Measurements from ENCODE around the gene DNAH7.

DNA sequence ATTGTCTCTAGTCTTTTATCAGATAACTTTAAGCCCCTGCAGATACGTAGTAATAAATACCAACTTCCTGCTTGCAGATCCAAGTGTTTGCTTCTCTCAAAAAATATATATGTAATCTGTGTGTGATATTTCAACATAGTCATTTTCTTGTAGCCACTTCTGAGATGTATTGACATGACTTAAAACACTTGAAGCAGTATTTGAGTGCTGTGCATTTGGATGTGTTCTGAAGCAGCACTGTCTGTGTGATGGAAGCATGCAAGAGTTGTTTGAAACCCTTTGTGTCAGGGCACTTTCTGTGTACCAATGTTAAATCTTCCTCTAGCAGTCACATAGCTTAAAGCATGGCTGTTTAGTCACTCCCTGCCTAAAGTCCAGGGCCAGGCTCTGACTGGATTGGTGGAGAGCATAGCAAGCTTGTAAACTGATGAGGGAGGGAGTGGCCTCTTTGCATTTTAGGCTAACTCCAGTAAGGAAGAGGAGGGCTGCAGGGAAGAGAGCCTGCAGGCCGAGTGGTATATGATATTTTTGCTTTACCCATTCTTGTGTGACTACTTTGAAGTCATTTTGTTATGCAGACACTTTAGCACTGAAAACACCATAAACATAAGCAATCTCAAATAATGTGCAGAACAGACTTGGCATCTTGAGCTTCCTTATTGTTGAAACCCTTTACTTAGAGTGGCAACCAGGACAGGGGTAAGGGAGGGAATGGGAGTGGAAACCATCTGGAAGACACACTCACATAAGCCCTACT is 73.5 kb downstream of the MYO1B start:
- PRO-cap, 2 experiments: no peak in any of the 2 experiments

DNA sequence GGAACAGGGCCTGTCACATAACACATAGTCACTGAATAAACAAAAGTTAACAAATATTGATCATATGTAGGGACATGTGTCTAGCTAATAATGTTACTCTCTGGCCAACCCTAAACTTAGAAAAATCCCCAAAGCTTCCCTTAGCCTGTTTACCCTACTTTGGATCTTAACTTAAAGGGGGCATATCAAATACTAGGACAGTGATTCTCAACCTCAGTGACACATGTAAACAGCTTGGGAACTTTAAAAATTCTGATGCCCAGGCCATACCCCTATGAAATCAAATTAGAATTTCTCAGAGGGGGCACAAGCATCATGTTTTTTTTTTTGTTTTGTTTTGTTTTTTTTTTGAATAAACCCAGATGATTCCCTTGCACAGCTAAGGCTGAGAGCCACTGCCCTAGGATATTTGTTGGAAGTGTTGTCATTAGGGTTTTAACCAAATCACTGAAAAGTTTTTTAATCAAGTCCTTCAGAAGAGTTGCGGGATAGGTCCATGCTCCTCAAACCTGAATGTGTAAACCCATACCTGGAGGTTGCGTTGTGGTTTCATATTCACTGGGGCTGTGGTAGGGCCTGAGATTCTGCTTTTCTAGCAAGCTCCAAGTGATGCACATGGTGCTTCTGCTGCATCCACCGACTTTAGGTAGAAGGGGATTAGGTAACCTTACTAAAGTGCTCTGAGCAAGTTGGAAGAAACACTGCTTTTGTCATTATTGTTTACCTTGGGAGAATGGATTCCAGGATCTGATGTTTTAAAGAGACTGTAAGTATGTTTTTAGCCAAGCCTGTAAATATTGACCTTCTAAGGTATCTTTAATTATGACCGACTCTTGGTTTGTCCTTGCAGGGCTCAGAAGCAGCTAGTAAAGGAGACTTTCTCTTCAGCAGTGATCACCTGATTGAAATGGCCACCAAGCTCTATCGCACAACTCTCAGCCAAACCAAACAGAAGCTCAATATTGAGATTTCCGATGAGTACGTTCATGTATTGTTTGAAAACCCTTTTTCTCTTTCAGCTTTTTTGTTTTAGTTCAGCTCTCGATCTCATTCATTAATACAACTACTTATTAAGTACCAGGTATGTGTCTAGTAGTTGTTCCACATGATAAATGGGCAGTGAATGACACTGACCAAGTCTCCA is 170.4 kb downstream of the MYO1B start:
- PRO-cap, 2 experiments: no peak in any of the 2 experiments

DNA sequence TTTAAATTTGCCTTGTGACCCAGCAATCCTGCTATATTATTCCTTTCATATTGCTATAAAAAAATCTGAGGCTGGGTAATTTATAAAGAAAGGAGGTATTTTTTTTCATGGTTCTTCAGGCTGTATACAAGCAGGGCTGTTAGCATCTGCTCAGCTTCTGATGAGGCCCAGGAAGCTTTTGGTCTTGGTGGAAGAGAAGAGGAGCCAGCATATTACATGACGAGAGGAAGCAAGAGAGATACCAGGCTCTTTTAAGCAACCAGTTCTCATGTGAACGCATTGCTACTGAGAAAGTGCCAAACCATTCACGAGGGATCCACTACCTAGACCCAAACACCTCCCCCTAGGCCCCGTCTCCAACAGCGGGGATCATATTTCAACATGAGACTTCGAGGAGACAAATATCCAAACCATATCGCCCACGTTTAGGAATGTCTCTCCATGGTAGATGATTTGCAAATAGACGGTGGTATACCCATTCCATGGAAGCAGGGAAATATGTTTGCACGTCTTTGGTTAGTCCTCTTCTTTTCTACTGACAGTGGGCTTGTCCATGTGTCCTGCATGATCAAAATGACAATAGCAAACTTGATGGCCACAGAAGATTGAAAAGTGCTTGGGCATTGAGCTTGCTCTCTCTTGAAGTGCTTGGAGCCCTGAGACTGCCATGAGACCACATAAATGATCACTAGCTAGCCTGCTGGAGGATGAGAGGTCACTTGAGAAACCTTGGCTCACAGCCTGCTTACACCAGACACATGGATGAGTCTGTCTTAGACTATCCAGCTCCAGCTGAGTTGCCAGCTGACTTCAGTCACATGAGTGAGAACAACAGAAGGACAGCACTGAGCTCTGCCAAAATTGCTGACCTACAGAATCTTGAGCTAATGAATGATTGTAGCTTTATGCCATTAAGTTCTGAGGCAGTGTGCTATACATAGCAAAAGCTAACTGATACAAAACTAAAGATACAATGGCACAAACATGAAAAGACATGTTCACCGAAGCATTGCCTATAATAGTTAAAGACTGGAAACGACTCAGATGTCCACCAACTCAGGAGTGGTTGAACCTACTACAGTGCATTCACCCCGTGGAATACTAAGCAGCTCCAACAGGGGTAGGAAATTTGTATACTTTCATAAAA is 17.9 kb downstream of the NABP1 start:
- PRO-cap, 2 experiments: no peak in any of the 2 experiments

DNA sequence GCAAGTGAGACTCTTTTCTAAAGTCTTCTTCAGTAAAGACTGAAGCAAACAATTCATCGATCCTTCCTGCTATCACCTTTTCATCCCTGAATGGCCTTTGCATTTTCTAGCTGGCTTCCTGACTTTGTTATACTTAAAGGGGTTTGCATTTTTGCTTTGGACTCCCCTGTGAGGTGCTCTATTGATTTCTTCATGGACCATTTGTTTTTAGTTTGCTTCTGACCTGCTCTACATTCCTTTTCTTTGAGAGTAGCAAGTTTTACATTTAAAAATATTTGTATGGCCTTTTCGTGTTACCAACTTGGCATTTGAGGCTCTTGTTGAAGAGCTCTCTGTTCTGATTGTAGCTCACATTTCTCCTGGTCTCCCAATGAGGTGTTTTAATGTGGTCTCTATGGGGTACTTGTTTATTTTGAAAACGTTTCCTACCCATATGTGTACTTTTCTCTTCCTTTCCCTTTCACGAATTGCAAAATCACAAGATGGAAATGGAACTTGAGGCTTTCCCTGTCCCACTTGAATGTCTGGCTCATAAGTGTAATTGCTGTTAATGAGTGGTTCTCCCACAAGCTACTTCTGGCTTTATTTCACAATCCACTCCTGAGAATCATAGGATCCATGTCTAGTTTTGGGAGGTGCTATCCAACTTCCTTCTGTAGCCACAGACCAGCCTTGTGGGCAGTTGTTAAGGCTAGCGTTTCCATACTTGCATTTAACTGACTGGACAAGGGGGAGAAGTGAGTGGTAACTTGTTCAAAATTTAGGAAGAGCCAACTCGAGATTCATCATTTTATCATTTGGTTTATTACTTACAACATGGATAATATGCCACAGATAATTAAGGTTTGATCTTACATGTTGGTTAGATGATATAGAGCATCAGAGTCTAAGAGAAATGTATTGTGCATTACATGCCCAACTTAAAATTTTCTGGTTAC is 81.1 kb upstream of the CAVIN2 start:
- PRO-cap, 2 experiments: no peak in any of the 2 experiments

- PRO-cap, 2 experiments: no peak in any of the 2 experiments
Measured at GRCh38 chr2:192196667-192197082, 1.9 kb upstream of the TMEFF2 start.

- PRO-cap, 2 experiments: no peak in any of the 2 experiments
Measured at GRCh38 chr2:193502307-193503276, 1307.9 kb upstream of the TMEFF2 start.

GRCh38 chr2:194602548-194603200 is 1054.4 kb upstream of the SLC39A10 start:
- PRO-cap, 2 experiments: no peak in any of the 2 experiments

DNA sequence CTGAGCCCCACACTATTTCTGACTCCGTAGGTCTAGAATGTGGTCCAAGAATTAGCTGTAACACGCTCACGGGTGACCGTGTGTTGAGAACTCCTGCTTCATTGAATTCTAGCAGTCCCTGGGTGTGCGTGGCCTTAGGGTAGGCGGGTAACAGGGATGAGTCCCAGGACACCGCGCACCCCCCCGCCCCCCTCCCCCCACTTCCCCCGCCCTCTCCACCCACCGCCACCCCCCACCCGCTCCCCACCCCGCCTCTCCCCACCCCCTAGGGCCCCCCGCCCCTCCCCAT is 94.1 kb upstream of the SLC39A10 start:
- PRO-cap, 2 experiments: no peak in any of the 2 experiments

DNA sequence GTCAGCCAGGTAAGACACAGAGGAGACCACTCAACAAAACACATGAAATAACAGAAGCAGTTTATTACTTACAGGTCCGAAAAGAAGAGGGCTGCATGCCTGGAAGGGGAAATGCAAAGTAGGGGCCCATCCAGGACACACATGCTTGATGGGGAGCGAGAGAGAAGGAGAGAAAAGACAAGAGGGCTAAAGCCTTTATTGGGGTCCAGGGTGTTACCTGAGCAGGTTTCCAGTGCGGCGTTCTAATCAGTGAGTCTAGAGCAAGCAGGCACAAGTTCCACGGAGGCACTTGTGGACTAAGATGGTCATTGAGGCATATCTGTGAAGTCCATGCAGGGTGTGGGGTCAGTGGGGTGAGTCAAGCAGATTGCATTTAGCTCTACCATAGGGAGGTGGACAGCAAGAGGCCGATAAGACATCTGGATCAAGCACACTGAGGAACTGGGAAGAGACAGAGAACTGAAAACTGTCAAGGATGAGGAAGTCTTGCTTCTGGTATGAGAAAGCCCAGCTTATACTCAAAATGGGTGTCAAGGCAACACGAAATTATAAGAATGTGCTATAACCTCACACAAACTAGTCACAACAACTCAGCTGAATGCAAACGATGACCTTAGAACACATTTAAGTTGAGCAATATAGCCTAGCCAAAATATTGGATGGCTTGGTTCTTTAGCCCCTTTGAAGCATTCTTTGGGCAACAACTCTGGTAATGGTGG is 61.2 kb upstream of the SLC39A10 start:
- PRO-cap, 2 experiments: no peak in any of the 2 experiments

DNA sequence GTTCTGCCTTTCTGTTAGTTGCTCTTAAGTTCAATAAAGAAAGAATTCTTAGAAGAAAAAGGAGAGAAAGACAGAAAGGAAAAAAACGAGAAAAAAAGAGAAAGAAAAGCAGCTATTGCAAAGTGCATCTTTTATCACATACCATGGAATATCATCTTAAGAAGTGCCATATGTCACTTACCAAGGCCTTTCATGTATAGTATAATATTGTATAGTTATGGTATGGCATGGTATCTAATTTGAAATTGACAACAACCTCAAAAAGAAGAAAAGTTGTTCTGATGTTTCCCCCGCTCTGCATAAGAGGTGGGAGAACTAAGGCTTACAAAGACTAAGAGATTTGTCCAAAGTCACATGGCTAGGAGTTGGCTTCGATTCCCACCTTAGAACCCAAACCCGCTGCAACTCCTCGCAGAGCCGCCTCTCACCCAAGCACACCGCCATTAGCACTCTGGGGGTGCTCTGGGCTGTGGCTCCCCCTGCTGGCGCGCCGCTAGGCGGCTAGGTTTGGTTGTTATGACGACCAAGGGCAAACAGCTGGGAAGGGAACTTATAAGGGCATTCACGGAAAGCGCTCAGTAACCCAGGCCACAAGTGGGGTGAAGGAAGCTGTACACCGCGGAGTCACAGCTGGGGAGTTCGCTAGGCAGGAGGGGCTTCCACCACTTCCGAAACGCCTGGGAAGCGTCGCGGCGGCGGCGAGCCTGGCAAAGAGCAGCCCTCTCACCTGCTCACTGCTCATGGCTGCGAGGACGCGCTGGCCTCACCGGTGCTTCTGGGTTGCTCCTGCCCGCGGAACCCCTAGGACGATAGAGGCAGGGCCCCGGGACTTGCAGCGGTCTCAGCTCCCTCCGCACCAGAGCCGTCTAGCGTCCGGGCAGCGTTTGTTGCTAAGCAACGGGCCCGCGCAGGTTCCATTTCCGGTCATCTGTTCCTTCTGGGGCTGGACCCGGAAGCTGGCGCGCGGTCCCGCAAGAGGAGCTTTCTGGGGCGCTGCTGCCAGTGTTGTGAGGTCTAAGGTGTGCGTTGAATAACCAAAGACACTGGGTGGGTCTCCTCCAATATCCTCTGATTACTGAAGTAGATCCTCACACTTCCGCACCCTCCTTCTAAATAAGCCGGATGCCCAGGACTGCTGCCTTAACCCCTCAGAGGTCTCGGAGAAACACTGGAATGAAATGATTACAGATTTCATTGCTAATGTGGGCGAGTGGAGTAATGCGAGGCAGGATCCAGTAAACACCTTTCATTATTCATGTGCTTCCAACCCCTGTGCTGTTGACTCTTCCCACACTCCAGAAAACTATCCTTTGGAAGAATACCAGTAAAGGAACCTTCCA is at the start of gene DNAH7:
Gene DNAH7 (minus strand): TSS at position 868 of the 1,340 bp plus-strand sequence.
- PRO-cap, 2 experiments: peak in 2 of 2 experiments; most common plus-strand start position 581 of the sequence (in 1); most common minus-strand start position 453 of the sequence (in 1)

DNA sequence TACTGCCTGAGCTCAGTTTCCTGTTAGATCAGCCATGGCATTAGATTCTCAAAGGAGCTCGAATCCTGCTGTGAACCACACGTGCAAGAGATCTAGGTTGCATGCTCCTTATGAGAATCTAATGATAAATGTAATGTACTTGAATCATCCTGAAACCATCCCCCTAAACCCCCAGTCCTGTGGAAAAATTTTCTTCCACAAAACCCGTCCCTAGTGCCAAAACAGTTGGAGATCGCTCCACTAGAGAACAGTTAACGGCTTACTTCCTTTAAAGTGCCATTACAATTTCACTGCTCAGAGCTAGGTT is 37.1 kb downstream of the STK17B start:
- PRO-cap, 2 experiments: no peak in any of the 2 experiments

DNA sequence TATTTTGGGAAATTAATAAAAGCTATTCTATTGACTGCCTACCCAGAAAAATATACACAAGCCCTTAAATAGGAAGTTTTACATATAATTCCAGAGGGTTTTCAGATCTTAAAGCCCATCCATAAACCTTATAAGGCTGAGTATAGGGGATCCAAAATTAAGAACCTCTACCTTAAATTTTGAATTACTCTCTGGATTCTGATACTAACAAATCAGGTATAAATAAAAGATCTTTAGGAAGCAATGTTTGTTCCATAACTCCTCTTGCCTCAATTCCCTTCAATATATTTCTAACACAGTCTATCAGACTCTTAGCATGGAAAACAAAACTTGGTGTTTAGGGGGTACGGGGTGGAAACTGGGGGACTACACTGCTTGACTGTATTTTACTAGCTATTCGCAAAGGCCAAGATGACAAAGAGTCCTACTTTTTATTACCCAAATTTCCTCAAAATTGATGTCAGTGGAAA is 13.5 kb downstream of the STK17B start:
- PRO-cap, 2 experiments: no peak in any of the 2 experiments

GRCh38 chr2:196159185-196159832 is 12.1 kb downstream of the STK17B start:
- PRO-cap, 2 experiments: no peak in any of the 2 experiments

- PRO-cap, 2 experiments: no peak in any of the 2 experiments
Measured at GRCh38 chr2:196268586-196269086, 97.3 kb upstream of the STK17B start.

- PRO-cap, 2 experiments: no peak in any of the 2 experiments
Measured at GRCh38 chr2:196718819-196719446, 79.4 kb downstream of the CCDC150 start.

DNA sequence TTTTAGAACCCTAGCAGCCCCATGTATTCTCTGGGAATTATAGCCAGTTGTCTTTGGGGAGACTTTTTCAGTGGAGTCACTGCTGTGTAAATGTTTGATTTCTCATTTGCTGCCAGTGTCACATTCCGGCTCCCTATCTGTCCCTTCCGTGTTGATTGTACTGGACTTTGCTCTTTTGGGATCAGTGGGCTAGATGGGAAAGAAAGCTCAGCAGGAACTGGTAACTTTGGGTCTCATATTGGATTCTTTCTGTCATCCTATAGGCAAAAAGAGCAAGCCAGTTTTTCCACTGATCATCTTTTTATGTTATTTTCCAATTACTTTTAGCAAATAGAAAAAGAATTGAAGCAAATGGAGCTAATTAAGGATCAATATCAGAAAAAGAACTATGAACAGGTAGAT is 70.0 kb downstream of the GTF3C3 start:
- PRO-cap, 2 experiments: no peak in any of the 2 experiments

DNA sequence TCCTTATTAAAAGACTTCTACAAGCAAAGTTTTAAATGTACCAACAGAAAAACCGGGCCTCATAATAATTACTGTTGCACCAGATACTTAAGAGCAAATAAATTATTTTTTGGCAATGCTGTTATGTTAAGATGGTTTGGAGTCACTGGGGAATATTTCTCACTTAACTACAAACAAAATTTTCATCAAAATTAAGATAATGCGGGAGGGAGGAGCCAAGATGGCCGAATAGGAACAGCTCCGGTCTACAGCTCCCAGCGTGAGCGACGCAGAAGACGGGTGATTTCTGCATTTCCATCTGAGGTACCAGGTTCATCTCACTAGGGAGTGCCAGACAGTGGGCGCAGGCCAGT is 21.1 kb downstream of the PGAP1 start:
- PRO-cap, 2 experiments: no peak in any of the 2 experiments

DNA sequence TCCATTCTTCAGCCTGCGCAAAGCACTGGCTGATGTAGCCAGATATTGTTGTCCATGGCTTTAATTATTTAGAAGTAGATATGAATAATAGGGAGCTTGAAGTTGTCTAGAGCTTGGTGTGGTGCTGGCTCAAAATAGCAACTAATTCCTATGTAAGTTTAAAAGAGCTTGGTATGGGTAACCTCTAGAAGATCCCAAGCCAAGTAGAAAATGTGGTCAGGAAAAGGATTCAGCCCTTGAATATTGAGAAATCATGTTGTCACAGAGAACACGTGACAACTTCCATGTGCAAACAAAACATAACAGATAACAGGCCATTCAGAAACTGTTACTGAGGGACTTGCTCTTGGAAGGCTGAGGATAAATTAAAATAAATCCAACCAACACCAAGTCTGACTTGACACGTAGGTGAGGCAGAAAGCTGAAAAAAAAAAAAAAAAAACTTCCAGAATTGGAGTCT is 33.5 kb upstream of the PGAP1 start:
- PRO-cap, 2 experiments: no peak in any of the 2 experiments

GRCh38 chr2:196990711-196991215 is 64.3 kb upstream of the PGAP1 start:
- PRO-cap, 2 experiments: no peak in any of the 2 experiments

- PRO-cap, 2 experiments: no peak in any of the 2 experiments
Measured at GRCh38 chr2:197005562-197005846, 79.0 kb upstream of the PGAP1 start.

Measured in heart right ventricle (tissue), 2 donors.